Adrenal gland (tissue), 7 donors: ENCODE measurements around a stretch of chr16.

- PRO-cap, 3 experiments = peak in 2 of 3 experiments; most common plus-strand start chr16:79419445 (in 1); most common minus-strand start chr16:79419257 (in 2)
- RAMPAGE, long total RNA, 4 experiments = no peak in any of the 4 experiments
- RRBS = no CpG with 5 or more reads among the region's 7 CpGs
Measured at GRCh38 chr16:79419001-79419593, 181.4 kb downstream of the MAF start.

DNA sequence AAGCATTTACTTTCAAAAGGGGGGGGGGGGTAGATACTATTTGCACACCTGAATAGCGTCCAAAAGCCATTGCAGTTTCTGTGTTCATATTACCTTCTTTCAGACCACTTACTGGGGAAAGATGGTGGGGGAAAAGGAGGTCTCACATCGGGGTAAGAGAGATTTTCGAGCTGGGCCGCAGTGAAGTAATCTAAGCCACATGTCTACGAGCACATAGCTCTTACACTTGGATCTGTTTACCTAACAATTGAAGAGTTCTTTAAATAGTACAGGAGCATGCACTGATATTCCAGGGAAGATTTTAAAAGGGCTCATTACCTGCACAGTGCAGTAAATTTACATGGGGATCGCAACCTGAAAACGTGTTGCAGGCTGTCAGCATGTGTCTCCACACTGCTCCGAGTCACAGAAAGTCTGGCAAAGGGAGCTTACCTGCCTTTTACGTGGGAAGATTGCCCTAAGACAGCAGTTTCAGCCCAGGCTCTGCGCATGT lies 12.6 kb downstream of the MAF start:
- PRO-cap, 3 experiments = no peak in any of the 3 experiments
- RAMPAGE, long total RNA, 4 experiments = no peak in any of the 4 experiments
- RRBS = no CpG with 5 or more reads among the region's 10 CpGs

DNA sequence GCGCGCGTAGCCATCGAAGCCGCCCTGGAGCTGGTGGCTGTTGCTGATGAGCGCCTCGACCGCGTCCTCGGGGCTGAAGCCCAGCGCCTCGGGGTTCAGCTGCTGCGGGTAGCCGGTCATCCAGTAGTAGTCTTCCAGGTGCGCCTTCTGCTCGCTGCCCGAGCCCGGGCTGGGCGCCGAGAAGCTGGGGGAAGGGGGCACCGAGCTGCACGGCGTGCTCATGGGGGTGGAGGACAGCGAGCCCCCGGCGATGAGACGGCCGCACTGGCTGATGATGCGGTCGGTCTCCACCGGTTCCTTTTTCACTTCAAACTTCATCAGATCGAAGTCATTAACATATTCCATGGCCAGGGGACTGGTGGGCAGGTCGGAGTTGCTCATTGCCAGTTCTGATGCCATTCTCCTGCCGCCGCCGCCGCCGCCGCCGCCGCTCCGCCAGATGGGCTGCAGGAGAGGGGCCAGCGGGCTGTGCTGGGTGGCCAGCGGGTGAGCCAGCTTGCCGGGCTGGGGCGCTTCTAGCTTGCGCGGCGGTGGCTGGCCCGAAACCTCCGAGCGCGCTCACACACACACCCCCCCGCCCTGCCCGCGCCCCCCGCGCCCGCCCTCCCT lies 929 bp downstream of the MAF start:
- PRO-cap, 3 experiments = peak in 3 of 3 experiments; most common plus-strand start position 398 of the sequence (in 2); most common minus-strand start position 517 of the sequence (in 3)
- RAMPAGE, long total RNA, 4 experiments = start-site peak on the plus strand in 1 of 4 experiments, centred at position 41 of the sequence, 6 reads per replicate; start-site peak on the minus strand in 2 of 4 experiments, centred at positions 534 to 536 of the sequence, 38 to 72 reads per replicate
- RRBS = 2% methylated on average over 16 of the region's 59 CpGs

- PRO-cap, 3 experiments = no peak in any of the 3 experiments
- RAMPAGE, long total RNA, 4 experiments = no peak in any of the 4 experiments
- RRBS = no CpG with 5 or more reads among the region's 15 CpGs
Measured at GRCh38 chr16:79723294-79724423, 123.1 kb upstream of the MAF start.

DNA sequence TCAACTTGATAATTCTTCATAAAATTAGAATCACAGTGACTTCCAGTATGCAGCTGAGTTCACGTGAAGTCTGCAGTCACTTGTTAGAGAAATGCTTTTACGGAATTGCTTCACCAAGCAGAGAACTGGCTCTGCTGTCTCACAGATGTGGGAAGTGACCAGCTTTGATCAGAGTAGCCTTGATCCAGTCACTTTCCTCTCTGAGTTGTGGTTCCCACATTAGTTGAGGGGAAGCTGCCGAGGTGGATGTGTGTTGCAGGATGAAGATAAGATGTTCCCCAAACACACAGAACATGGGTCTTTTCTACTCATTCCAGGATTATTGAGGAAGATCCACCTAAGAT lies 168.7 kb upstream of the MAF start:
- PRO-cap, 3 experiments = peak in 1 of 3 experiments; most common plus-strand start position 219 of the sequence (in 1)
- RAMPAGE, long total RNA, 4 experiments = no peak in any of the 4 experiments
- RRBS = no CpG with 5 or more reads among the region's 3 CpGs

- PRO-cap, 3 experiments = no peak in any of the 3 experiments
- RAMPAGE, long total RNA, 4 experiments = no peak in any of the 4 experiments
- RRBS = no CpG with 5 or more reads among the region's 2 CpGs
Measured at GRCh38 chr16:79772098-79772396, 171.5 kb upstream of the MAF start.

DNA sequence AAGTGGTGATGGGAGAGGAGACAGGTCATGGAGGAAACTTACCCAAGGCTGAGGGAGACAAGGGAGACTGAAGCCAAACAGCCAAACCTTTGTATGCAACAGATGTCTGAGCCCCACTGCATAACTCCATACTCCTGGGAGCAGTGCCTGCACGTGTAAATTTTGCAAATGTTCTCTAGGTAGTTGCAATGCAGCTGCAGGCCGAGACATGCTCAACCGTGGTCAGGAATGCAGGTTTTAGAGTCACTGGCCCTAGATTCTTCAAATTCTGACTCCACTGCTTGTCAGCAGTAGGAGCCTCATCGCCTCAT lies 11.4 kb downstream of the DYNLRB2 start:
- PRO-cap, 3 experiments = no peak in any of the 3 experiments
- RAMPAGE, long total RNA, 4 experiments = no peak in any of the 4 experiments
- RRBS = no CpG with 5 or more reads among the region's 4 CpGs

DNA sequence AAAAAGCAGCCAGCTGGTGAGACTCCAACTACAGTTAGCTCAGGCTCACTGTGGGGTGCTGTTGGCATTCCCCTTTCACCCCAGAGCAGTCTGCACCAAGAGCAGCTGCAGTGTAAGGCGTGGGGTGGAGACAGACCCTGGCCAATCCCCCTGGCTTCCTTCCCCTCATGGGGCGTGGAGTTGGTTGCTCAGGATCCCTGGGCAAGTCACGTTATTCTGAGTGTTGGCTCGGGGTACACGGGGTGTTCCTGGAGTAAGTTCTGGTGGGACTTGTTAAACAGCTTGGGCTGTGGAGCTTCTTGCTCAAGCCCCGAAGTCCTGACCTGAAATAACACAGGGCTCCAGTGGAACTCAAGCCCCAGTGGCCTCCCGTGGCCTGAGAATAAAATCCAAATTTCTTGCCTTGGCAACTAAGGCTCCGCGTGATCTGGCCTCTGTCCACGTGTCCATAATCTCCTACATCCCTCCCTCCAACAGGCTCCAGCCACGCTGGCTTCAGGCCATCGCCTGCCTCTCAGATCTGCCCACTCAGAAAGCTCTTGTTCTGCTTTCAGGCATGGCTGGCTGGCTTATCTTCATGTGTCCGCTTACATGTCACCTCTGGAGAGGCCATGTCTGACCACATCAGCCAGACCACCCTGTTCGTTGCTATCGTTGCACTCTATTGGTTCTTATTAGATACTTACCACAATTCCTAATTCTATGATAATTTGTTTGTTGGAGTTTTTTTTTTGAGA lies 49.3 kb upstream of the BCO1 start:
- PRO-cap, 3 experiments = no peak in any of the 3 experiments
- RAMPAGE, long total RNA, 4 experiments = no peak in any of the 4 experiments
- RRBS = no CpG with 5 or more reads among the region's 15 CpGs

GRCh38 chr16:81266099-81266638 lies 27.7 kb downstream of the BCO1 start:
- PRO-cap, 3 experiments = no peak in any of the 3 experiments
- RAMPAGE, long total RNA, 4 experiments = no peak in any of the 4 experiments
- RRBS = no CpG with 5 or more reads among the region's 4 CpGs

- PRO-cap, 3 experiments = no peak in any of the 3 experiments
- RAMPAGE, long total RNA, 4 experiments = no peak in any of the 4 experiments
- RRBS = no CpG with 5 or more reads among the region's 5 CpGs
Measured at GRCh38 chr16:81266910-81267170, 28.4 kb downstream of the BCO1 start.

DNA sequence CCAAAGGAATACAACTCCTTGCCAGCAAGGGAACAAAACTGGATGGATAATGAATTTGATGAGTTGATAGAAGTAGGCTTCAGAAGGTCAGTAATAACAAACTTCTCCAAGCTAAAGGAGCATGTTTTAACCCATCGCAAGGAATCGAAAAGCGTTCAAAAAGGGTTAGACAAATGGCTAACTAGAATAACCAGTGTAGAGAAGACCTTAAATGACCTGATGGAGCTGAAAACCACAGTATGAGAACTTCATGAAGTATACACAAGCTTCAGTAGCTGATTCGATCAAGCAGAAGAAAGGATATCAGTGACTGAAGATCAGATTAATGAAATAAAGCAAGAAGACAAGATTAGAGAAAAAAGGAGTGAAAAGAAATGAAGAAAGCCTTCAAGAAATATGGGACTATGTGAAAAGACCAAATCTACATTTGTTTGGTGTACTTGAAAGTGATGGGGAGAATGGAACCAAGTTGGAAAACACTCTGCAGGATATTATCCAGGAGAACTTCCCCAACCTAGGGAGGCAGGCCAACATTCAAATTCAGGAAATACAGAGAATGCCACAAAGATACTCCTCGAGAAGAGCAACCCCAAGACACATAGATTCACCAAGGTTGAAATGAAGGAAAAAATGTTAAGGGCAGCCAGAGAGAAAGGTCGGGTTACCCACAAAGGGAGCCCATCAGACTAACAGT lies 26.1 kb downstream of the GAN start:
- PRO-cap, 3 experiments = no peak in any of the 3 experiments
- RAMPAGE, long total RNA, 4 experiments = no peak in any of the 4 experiments
- RRBS = no CpG with 5 or more reads among the region's 6 CpGs

DNA sequence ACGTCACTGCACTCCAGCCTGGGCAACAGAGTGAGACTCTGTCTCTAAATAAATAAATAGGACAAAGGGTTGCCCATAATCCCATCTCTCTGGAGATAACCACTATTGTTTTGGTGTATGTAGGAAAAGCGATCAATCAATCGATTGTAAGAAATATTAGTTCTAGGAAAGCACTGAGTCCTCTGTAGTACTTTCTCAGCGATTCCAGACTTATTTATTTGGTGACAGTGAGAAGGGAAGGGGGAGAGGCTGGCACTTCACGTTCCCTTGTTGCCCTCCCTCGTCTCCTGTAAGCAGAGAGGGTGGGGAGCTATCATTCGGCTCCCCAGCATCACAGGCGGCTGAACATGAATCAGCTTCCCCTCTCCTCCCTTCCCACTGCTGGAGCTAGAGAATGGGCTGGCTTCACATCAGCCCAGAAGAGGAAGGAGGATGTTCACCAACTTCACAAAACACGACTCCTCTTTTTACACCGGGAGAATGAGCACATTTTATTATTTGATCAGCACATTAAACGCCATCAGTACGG lies 6.8 kb upstream of the CMIP start:
- PRO-cap, 3 experiments = no peak in any of the 3 experiments
- RAMPAGE, long total RNA, 4 experiments = no peak in any of the 4 experiments
- RRBS = no CpG with 5 or more reads among the region's 12 CpGs

DNA sequence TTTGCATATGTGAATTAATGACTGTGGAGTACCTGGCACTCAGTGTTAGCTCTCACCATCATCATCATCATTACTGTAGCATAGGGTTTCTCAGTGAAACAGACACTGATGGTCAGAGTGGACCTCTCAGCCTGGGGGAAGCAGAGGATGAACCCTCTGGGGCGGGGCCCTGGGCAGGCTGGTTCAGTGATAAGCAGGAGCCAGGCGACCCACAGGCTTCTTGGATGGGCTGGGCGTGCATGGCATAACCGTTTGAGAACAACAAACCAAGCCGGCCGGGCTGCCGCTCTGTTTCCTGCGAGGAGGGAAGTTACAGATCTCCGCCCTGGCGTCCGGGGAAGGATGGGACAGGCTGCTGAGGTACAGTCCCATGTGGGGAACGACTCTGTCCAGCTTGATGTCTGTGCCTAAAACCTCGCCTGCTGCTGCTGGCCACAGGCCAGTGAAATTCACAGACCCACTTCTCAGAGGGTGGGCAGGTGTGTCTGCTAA lies 50.6 kb downstream of the CMIP start:
- PRO-cap, 3 experiments = no peak in any of the 3 experiments
- RAMPAGE, long total RNA, 4 experiments = no peak in any of the 4 experiments
- RRBS = 68% methylated on average over 6 of the region's 13 CpGs

DNA sequence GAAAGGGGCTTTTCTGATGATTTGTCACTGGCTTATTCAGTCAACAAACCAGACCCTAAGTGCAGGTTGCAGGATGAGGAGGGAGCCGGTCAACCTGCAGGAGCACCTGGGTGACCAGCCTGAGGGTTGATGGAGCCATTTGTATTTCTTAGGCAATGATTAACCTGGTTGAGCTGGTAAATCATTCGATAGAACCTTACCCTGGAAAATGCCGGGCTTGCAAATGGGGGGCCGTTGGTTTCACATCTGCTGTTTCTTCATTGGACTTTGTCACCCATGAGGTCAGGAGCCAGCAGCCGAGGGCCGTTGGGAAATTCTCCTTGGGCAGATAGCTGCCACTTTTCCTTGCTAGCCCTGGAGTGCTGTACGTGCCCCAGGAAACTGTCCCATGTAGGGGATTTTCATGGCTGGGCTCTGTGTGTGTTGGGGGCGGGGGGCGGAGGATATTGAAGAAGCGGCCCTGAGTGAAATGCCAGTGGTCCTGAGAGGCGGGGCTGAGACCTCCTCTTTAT lies 104.6 kb downstream of the CMIP start:
- PRO-cap, 3 experiments = no peak in any of the 3 experiments
- RAMPAGE, long total RNA, 4 experiments = no peak in any of the 4 experiments
- RRBS = no CpG with 5 or more reads among the region's 11 CpGs

- PRO-cap, 3 experiments = no peak in any of the 3 experiments
- RAMPAGE, long total RNA, 4 experiments = no peak in any of the 4 experiments
- RRBS = 100% methylated on average over 1 of the region's 24 CpGs
Measured at GRCh38 chr16:81550885-81551931, 106.6 kb downstream of the CMIP start.

DNA sequence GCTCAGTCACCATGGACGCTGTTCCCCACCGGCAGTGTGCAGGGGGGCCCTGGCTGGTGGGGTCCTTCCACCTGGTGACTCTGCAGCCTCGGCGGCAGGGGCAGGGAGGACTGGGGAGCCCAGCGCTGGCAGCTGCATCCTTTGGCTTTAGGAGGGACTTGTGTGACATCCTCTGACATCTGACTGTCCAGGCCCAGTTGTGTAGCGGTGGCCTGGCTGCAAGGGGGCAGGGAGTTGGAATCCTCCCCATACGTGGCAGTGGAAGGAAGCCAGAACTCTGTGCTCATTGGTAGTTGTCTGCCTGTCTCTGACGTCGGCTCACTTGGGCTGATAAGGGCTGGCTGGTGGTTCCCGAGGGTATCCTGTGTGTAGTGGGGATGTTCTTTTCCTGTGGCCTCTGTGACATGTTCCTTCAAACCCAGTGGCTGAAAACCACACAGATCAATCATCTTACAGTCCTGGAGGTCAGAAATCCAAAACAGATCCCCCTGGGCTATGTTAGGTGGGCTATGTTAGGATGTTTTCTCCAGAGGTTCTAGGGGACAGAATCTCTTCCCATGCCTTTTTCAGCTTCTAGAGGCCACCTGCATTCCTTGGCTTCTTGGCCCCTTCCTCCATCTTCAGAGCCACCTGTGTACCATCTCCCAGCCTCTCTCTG lies 107.5 kb downstream of the CMIP start:
- PRO-cap, 3 experiments = peak in 1 of 3 experiments; most common minus-strand start position 181 of the sequence (in 1)
- RAMPAGE, long total RNA, 4 experiments = no peak in any of the 4 experiments
- RRBS = 95% methylated on average over 2 of the region's 10 CpGs

DNA sequence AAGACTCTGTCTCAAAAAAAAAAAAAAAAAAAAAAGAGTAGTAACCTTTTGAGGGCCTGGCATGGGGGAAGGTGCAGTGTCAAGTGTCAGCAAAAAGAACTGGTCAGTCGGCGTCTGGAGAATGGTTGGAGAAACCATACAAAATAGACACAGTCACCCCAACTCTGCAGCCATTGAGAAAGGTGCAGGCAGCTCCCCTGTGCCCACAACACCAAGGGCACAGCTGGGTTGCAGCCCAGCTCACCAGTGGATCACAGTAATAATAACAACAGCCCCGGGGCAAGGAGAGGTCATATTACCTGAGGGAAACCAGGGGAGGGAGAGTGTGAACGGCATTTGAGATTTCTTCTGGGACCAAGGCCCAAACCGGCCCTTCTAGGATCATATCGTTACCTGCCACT lies 154.3 kb downstream of the CMIP start:
- PRO-cap, 3 experiments = no peak in any of the 3 experiments
- RAMPAGE, long total RNA, 4 experiments = no peak in any of the 4 experiments
- RRBS = 9% methylated on average over 2 of the region's 6 CpGs

- PRO-cap, 3 experiments = peak in 3 of 3 experiments; most common plus-strand start chr16:81613091 (in 3)
- RAMPAGE, long total RNA, 4 experiments = no peak in any of the 4 experiments
- RRBS = 79% methylated on average over 2 of the region's 29 CpGs
Measured at GRCh38 chr16:81611899-81613199, 166.7 kb upstream of the PLCG2 start.

- PRO-cap, 3 experiments = peak in 1 of 3 experiments; most common plus-strand start chr16:81617022 (in 1); most common minus-strand start chr16:81616857 (in 1)
- RAMPAGE, long total RNA, 4 experiments = no peak in any of the 4 experiments
- RRBS = no CpG with 5 or more reads among the region's 25 CpGs
Measured at GRCh38 chr16:81616299-81617263, 162.5 kb upstream of the PLCG2 start.

DNA sequence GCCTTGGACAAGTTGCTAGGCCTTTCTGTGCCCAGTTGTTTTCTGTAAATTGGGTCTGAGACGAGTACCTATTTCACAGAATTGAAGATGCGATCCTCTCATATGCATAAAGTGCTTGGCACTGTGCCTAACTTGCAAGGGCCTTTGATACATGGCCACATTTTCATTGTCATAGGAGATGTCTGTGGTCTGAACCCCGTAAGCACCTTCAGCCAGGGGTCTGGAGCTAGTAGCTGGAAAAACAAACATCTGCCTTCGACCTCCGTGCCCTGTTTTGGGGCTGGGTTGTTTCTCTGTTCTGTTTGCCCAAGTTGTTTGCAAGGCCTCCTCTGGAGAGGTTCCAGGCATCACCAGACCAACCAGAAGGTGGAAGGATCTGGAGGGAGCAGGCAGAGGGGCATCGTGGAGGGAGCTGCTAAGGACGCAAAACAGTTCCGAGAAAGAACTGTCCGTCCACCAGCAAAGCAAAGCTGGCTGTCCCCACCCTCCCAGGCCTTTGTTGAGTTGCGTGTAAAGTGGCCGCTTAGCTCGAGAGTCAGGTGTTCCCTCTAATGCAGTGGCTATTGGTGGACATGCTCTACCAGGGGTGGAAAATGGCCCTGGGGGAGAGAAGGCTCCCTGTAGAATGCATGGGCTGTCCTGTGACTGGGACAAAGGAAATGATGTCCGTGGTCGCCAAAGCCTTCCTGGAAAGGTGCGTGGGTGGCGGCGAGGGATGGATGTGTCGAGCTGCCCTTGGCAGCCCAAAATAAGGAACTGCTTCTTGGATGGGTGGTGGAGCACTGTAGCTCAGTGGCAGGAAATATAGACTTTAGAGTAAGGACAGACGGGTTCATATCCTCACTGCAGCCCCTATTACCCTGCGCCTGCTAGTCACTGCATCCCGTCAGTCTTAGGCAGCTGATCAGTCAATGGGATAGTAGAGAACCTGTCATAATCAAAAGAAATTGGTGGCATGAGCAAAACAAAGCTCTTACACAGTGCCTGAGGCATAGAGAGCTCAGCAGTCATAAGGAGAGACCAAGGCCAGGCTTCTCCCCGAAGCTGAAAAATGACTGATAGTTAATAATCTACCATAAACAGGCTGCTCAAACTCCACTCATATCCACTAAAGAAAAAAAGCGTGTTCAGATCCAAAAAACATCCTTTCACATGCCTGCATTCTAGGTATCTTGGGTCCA lies 123.8 kb upstream of the PLCG2 start:
- PRO-cap, 3 experiments = no peak in any of the 3 experiments
- RAMPAGE, long total RNA, 4 experiments = no peak in any of the 4 experiments
- RRBS = no CpG with 5 or more reads among the region's 23 CpGs